Rectum (tissue), 1 donor: ENCODE results near the genes CRYBB2 and GRK3.

- PRO-cap, result unidirectional peak, minus-strand start at chr22:24292185
These were observed 21.5 kb downstream of the SPECC1L start for GRCh38 chr22:24292135-24292595.

DNA sequence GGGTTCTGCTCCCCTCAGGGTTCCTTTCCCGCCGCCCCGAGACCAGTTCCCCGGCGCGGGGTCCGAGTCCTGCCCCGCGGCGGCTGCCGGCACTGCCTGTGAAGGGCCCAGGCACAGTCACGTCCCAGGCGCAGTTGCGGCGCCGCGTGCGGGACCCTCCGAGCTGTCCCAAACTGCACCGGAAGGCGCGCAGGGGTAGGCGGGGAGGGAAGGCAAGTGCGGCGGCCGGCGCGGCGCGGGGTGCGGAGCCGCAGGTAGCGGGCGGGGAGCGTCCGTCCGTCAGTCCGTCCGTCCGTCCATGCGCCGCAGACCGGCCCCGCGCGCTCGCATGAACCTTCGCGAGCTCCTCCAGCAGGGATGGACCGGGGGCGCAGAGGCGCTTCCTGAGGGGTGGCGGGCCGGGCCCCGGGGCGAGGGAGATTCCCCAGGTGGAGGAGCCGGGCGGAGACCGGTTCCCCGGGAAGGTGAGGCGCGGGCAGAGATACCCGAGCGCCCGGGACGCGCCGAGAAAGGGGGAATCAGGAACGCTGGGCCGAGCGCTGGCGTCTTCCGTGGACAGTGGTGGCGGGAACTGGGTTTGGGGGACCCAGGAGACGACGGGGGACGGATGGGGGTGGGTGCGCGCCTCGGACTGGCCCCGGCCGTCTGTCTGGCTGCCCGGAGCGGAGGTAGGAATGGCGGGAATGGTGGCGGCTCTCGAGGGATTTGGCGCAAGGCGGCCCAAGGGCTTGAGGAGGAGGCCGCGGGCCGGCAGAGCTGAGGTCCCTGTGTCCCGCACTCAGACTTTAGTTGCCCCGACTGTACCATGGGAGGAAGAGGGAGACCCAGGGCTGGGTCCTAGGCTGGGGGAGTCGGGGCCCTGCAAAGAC, 3.1 kb upstream of the ADORA2A start:
- PRO-cap, result bidirectional peak, plus-strand start at position 216 of the sequence, minus-strand start at position 170 of the sequence; unidirectional peak, plus-strand start at position 732 of the sequence

GRCh38 chr22:24467050-24467346, 28.1 kb upstream of the UPB1 start:
- PRO-cap, result no peak

- PRO-cap, result bidirectional peak, plus-strand start at chr22:24550255, minus-strand start at chr22:24550114; bidirectional peak, plus-strand start at chr22:24550659, minus-strand start at chr22:24550459; unidirectional peak, minus-strand start at chr22:24550831
These were observed 4.6 kb downstream of the GUCD1 start for GRCh38 chr22:24549921-24551064.

GRCh38 chr22:24607259-24608065, 4.5 kb downstream of the GGT1 start:
- PRO-cap, result no peak

- PRO-cap, result no peak
These were observed 79.4 kb downstream of the PIWIL3 start for GRCh38 chr22:24695016-24695668.

DNA sequence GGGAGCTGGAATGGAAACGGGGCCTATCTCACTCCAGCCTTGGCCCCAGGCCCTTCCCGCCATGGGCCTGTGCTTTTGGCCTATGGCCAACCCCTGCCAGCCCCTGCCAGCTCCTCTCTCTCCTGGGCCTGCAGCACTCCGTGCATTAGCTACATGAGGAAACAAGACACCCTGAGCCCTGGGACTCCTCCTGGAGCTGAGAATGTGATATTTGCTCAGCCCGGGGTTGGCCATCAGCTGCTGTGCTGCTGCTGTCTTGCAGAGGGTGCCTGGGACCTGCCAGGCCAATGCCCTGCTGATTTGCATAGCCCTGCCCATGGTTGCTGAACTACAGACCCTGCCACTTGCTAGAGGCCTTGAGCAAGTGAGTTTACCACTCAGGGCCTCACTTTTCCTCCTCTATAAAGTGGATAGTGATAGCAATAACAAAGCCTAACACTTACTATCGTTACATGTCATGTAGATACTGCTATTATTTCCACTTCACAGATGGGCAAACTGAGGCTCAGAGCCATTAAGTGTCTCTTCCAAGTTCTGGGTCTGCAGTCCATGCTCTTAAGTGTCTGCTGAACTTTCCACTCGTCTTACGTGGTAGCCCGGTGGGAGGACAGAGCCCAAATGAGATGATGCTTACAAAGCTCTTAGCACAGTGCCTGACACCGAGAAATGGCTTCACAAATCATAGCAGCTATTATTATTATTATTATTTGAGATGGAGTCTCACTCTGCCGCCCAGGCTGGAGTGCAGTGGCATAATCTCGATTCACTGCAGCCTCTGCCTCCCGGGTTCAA, 99.7 kb downstream of the KIAA1671 start:
- PRO-cap, result bidirectional peak, plus-strand start at position 350 of the sequence, minus-strand start at position 258 of the sequence

DNA sequence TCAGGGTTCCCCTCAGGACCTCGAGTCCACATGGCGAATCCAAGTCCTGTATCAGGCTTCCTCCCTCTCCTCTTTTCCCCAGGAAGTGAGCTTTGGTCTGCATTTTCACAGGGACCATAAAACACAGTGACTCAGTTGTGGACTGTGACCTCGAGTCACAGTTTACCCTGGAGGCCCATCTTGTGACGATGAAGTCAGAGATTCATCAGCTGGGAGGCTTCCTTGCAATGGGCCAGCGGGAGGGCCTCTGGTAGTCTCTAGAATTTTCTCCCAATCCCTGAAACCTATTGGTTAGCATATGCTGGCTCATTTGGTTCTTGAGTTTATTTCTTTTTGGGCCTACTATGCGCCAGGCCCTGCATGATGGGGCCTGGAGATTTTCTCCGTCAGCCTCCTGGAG, 100.7 kb downstream of the KIAA1671 start:
- PRO-cap, result bidirectional peak, plus-strand start at position 227 of the sequence, minus-strand start at position 76 of the sequence

DNA sequence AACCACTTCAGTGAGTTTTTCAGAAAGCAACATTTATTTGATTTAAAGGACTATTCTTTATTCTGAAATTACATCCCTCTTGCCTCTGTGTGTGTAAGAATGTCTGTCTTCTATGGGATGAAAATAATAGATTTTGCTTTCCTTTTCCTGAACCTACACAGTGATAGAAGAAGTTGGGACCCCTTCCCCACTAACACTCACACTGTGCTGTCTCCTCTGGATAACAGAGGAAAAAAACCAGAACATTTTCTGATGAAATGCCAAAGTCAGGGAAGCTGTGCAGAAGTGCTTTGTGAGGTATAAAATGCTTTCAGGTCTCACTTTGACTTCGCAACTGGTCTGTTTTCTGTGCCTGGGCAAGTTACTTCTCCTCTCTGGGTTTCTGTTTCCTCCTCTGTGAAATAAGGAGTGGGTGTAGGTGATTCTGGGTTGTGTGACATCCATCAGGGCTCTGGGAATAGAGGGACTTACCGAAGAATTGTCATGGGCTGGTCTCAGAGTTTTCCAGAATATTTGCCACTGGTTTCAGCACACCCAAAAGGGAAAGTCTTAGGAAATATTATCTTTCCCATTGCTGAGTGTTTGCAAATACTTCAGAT, 118.3 kb downstream of the KIAA1671 start:
- PRO-cap, result no peak

DNA sequence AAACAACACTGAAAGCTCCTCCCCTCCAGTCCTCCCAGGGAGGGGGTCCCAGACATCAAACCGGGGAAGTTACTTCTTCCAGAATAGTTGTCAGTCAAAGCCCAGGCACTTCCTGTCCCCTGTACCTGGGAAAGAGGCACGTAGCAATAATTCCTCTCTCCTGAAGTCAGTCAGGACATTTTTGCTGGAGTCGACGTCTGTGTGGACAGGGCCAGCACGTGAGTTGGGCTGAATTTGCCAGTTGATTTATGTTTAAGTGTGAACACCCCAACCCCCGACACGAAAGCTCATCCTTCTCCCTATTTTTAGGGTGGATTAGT, 87.2 kb upstream of the CRYBB3 start:
- PRO-cap, result bidirectional peak, plus-strand start at position 165 of the sequence, minus-strand start outside the sequence

DNA sequence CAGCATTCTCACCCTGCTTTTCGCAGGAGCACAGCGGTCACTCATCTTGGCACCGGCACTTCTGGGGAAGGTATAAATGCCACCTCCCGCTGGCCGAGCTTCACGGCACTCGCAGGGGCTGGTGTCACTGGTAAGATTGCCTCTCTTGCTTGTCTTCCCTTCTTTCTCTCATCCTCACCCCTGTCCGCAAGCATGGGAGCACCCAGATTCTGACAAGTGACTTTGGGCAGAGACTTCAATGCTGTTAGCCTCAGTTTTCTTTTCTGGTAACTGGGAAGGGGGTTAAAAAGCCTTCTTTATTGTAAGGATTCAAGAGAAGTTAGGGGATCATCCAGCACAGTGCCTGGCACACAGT, at the start of gene CRYBB2:
Gene CRYBB2, plus strand, starts transcription at position 103 of the 355 bp plus-strand sequence.
- PRO-cap, result no peak

DNA sequence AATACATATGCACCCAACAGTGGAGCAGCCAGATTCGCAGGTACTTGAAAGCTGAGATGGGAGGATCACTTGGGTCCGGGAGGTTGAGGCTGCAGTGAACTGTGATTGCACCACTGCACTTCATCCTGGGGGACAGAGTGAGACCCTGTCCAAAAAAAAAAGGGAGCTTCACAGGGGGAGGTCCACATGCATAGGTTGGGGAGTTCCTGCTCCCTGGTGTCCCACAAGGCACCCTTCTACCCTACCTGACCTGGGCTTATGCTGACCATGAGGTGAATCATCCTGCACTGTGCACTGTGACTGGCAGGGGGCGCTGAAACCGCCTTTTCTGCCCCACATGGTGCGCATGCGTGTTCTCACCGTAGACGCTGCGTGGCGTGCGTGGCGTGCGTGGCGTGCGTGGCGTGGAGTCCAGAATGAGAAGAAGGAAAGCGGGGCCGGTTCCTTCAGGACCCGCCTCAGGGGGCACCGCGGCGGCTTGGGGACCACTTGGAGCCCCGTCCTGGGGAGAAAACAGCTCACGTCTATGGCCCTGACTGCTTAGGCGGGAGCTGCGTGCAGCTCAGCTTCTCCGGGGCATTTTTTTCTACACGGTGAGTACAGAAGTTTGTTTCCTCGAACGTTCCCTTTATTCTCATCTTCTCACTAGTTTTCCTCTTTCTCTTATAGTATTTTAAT, 116.6 kb upstream of the GRK3 start:
- PRO-cap, result unidirectional peak, plus-strand start at position 414 of the sequence

- PRO-cap, result no peak
These were observed 82.2 kb upstream of the GRK3 start for GRCh38 chr22:25482196-25482752.

- PRO-cap, result bidirectional peak, plus-strand start at chr22:25564677, minus-strand start at chr22:25564548; bidirectional peak, plus-strand start at chr22:25564953, minus-strand start at chr22:25564879
These were observed at the start of gene GRK3 for GRCh38 chr22:25564252-25565347. TSS of gene GRK3 (plus strand) at chr22:25564675.

- PRO-cap, result no peak
These were observed 75.6 kb upstream of the MYO18B start for GRCh38 chr22:25666450-25666805.

DNA sequence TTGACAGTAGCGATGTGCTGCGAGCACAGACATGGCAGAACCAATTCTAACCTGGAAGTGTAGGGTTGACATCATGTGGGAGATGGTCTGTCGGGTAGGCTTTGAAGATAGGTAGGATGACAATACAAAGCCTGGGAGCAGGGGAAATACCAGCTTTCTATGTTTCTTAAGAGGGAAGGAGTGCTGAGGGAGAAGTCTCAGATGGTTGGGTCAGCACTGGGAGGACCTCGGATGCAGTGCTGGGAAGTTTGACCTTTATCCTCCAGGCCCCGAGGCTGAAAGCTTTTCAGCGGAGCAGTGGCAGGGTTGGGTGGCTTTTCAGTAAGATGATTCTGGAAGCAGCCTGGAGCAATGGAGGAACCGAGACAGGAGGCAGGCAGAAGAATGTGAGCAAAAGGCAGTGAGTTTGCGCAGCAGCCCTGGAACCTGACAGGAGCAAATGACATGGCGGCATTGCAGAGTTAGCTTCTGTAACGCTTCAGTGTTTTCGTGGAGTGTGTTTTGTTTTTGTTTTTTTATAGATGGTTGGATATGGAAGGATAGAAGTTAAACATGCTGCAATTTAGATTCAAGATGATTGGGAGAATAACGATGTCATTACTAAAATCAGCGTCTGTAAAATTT, 43.5 kb upstream of the MYO18B start:
- PRO-cap, result no peak

GRCh38 chr22:25987889-25988276, 181.4 kb upstream of the SEZ6L start:
- PRO-cap, result no peak

- PRO-cap, result no peak
These were observed 8.8 kb downstream of the SRRD start for GRCh38 chr22:26492288-26493010.

DNA sequence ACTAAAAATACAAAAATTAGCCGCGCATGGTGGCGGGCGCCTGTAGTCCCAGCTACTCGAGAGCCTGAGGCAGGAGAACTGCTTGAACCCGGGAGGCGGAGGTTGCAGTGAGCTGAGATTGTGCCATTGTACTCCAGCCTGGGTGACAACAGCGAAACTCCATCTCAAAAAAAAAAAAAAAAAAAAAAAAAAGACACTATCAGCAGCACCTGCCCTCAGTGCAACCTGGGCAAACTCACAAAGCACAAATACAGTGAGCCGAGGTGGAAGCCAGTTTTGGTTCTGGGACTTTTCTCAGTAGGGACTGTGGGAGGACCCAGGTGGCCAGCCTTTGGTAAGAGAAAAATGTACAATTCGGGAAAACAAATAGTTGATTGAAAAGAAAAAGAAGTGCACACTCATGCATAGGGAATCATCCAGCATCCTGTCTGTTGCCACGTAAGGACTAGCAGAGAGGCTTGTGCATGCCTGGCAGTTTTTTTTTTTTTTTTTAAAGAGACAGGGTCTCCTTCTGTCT, 37.0 kb downstream of the TPST2 start:
- PRO-cap, result no peak

DNA sequence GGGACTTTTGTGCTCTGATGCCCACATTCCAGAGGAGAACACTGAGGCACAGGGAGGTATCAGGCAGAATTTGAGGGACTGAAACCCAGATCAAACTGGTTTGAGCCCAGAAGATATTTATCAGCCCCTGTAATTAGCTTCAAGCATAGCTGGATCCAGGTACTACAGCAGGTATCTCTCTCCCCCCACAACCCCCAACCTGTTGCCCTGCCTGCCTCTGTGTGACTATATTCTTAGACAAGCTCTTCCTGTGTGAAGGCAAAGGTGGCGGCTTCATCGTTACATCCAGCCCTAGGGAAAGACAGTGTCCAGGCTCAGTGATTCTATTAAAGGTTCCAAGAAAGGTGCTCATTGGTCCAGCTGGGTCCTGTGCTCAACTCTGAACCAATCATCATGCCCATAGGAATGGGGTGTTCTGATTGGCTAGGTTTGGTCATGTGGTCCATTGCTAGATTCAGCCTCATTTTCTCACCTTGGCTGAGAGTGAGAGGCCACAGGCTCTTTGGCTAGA, 6.8 kb downstream of the CRYBA4 start:
- PRO-cap, result no peak